ENCODE results near the gene ZWINT.

- PRO-cap, 3 experiments: no peak in any of the 3 experiments
- RAMPAGE, long total RNA: no peak
These were observed 168.9 kb upstream of the ASAH2 start for GRCh38 chr10:50420229-50420617.

GRCh38 chr10:50527498-50527980 is 96.2 kb downstream of the SGMS1 start:
- PRO-cap, 3 experiments: no peak in any of the 3 experiments
- RAMPAGE, long total RNA: no peak

DNA sequence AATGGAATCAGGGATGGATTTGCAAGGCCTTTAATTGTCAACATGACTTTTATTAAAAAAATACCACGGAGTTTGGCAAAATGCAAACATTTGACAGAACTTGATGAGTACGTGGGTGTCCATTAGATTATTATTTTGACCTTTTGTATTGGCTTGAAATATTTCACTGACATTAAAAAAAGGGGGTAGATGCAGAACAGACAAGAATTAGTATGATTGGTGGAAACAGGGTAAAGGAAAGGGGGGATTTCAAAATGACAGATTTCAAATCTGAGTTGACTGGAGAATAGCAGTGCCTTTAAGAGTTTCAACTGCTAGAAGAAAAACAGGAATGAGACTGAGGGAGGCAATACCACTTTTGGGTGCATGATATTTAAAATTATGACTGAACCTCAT is 33.8 kb downstream of the ASAH2B start:
- PRO-cap, 3 experiments: no peak in any of the 3 experiments
- RAMPAGE, long total RNA: no peak

GRCh38 chr10:50884283-50884838 is 1.1 kb downstream of the A1CF start:
- PRO-cap, 3 experiments: no peak in any of the 3 experiments
- RAMPAGE, long total RNA: no peak

GRCh38 chr10:51083185-51084032 is 9.1 kb downstream of the PRKG1 start:
- PRO-cap, 3 experiments: no peak in any of the 3 experiments
- RAMPAGE, long total RNA: no peak

GRCh38 chr10:51194384-51194890 is 120.2 kb downstream of the PRKG1 start:
- PRO-cap, 3 experiments: no peak in any of the 3 experiments
- RAMPAGE, long total RNA: no peak

DNA sequence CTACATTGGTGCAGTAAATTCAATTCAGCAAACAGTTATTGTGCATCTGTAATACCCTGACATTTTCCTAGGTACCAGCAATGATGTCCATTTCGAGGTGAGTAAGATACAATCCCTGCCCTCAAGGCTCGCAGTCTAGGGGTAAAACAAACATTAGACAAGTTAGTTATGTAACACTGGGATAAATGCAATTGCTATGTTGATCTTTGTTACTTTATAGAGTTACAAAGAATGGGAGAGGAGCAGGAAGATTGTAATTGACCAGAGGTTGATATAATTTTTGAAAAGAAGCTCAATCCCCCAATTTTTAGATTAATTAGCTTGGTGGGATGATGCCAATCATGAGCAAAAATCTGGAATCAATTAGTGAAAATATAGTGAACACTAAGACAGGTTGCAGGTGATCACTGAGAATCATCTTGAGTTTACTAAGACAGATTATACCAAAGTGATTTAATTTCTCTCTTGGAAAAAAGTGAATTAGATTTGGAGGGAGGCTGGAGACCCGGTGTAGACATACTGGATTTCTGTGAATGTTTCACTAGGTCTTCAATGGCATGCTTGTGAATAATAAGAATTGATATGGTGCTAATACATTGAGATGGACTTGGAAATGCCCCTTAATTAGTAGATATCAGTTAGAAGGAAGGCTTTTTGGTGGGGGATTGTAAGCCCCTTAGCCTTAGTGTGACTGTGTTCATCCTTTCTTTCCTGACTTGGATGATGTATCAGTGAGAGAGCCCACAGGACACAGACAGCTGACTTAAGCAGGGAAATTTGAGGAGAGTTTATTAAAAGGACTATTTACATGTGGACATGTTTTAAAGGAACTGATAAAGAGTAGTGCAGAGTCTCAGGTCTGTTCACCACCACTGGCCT is 168.4 kb downstream of the PRKG1 start:
- PRO-cap, 3 experiments: no peak in any of the 3 experiments
- RAMPAGE, long total RNA: no peak

GRCh38 chr10:51472258-51472812 is 227.1 kb downstream of the CSTF2T start:
- PRO-cap, 3 experiments: no peak in any of the 3 experiments
- RAMPAGE, long total RNA: no peak

- PRO-cap, 3 experiments: no peak in any of the 3 experiments
- RAMPAGE, long total RNA: no peak
These were observed 179.8 kb upstream of the CSTF2T start for GRCh38 chr10:51879136-51879673.

DNA sequence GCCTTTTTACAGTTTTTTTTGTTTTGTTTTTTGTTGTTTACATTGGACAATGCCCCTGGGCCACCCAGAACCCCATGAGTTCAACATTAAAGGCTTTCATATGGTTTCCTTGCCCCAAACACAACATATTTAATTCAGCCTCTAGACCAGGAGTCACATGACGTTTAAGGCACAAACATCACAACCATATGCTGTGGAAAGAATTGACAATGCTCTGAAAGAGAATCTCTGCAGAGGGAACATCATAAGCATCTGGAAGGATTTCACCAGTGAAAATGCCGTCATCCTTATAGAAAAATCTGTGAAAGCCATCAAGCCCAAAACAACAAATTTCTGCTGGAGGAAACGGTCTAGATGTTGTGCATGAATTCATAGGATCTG is 211.9 kb upstream of the DKK1 start:
- PRO-cap, 3 experiments: no peak in any of the 3 experiments
- RAMPAGE, long total RNA: no peak

GRCh38 chr10:52250558-52251158 is 63.4 kb upstream of the DKK1 start:
- PRO-cap, 3 experiments: no peak in any of the 3 experiments
- RAMPAGE, long total RNA: no peak

- PRO-cap, 3 experiments: no peak in any of the 3 experiments
- RAMPAGE, long total RNA: no peak
These were observed 14.9 kb downstream of the MBL2 start for GRCh38 chr10:52757699-52758117.

- PRO-cap, 3 experiments: no peak in any of the 3 experiments
- RAMPAGE, long total RNA: no peak
These were observed 13.4 kb downstream of the MBL2 start for GRCh38 chr10:52759135-52759722.

GRCh38 chr10:52772012-52772612 is 472 bp downstream of the MBL2 start:
- PRO-cap, 3 experiments: no peak in any of the 3 experiments
- RAMPAGE, long total RNA: no peak

DNA sequence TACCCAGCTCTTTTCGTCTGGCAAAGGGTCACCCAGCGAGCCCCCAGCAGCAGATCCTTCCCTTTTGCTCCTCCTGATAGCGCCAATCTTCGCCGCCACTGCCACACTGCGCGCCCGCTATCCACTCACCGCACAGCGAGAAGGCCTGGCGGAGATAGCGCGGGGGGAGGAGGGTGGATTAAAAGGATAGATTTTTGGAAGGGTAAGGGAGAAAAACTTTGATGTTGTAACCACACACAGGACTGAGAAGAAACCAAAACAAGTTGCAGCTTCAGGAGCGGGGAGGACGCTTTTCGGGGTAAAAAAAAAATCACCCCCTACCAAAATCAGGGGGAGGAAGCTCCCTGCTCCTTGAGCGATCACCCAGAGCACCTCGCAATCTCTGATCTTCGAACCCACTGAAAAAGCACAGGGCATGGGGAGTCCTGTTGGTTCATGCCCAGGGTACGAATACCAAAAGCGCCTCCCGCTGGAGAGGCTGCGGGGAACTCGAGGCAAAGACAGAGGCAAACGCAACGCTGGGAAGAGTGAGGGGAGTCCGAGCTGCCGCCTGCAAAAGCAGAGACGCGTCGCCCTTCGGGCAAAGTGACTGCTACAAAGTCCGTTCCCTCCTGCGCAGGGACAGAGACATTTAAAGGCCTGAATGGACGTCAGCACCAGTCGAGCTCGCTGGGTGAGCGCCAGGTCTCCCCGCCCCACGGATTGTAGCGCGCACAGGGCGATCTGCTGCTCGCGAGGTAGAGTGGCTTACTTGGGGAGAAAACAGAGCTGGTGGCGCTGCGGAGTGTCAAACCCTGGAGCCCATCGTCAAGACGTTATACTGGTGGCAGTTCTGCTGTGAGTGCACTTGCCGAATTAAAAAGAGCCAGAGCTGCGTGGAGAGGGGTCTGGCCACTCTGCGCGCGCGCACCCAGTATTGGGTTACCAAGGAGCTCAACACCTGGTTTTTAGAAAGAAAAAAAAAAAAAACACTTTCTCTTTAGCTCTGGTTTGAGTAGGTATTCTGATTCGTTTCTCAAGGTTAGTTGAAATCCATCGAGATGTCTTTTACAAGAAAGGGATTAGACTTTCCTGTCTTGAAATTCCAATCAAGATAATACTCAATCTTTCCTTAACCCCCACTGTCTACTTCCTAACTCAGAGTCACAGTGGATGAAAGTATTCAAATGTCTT is 732.8 kb downstream of the ZWINT start:
- PRO-cap, 3 experiments: no peak in any of the 3 experiments
- RAMPAGE, long total RNA: no peak

DNA sequence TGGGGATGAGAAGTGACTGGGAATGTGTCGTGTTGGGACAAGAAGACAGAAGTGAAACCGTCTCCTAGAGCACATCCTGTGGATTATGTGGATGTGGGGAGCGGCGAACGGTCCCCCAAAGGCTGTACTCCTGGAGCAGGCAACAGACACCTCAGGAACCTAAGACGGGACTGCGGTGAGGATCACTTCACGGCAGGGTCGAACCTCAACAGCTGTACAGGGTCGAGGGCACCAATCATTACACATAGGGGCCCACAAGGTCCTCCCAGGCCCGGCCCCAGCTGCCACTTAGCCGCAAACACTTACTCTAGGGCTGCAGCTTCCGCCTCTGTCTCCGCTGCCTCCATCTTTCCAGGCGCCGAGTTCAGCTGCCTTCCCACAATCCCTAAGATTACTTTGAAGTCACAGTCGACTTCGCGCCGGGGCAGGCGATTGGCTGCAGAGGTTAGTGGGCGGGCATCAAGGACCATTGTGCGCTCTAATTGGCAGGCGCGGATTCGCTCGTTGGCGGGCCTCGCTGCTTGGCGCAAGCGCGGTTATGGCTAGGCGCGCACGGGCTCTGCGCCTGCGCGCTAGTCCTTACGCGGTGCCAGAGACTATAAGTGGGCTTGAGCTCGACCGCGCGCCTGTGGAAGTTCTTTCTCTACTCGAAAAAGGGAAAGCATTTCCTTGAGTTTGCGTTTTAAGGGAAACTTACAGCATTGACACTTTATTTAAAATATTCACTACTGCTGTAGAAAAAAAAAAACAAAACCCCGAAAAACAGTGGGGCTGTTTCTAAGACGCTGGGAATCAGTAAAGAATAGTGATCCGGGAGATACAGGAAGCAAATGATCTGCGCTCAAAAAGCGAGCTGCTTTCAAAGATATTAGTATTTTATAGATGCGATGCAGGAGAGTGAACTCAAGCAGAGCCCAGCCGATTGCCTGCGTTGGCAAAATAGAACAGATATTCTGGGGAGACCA is at the start of gene ZWINT:
ZWINT (minus strand) TSS at position 370 of the 965 bp plus-strand sequence.
- PRO-cap, 3 experiments: peak in 2 of 3 experiments; most common plus-strand start position 575 of the sequence (in 1); most common minus-strand start position 370 of the sequence (in 1)
- RAMPAGE, long total RNA: start-site peak on the plus strand centred at position 588 of the sequence, 48 bp wide, 18 and 13 reads in 2 replicates

- PRO-cap, 3 experiments: no peak in any of the 3 experiments
- RAMPAGE, long total RNA: no peak
These were observed 931.3 kb downstream of the IPMK start for GRCh38 chr10:57336477-57336767.

GRCh38 chr10:57692330-57692700 is 575.4 kb downstream of the IPMK start:
- PRO-cap, 3 experiments: no peak in any of the 3 experiments
- RAMPAGE, long total RNA: no peak

DNA sequence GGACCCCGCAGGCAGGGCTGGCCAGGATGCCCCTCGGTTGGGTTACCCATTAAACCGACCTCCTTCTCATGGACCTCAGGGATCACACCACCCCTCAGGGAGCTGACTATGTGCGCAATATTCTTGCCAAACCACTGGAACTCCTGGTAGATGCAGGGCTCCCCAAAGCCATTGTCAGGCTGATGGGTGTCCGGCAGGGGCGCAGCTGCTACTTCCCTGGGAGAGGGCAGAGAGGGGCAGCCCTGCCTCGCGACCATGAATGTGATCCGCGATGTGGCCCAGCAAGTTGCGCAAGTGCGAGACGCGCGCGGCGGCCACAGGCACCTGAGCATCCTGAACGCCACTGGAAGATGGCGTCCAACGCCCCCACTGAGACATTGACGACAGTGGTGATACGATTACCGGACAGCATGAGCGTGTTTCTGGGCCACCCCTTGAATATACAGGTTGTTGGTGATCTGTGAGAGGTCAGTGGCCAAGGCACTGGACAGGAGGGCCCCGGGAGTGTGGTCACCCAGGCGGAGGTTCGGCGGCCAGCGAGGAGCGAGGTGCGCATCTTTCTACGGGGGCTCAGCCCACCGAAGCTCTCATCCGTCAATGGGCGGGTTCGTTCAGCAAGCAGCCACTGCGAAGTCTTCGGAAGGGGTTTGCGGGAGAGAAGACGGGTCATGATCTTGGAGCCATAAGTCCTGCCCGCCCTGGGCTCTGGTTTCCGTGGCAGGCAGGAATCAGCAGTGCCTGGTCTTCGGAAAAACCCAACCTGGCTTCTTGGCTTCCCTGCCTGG is 161.1 kb downstream of the IPMK start:
- PRO-cap, 3 experiments: no peak in any of the 3 experiments
- RAMPAGE, long total RNA: no peak

DNA sequence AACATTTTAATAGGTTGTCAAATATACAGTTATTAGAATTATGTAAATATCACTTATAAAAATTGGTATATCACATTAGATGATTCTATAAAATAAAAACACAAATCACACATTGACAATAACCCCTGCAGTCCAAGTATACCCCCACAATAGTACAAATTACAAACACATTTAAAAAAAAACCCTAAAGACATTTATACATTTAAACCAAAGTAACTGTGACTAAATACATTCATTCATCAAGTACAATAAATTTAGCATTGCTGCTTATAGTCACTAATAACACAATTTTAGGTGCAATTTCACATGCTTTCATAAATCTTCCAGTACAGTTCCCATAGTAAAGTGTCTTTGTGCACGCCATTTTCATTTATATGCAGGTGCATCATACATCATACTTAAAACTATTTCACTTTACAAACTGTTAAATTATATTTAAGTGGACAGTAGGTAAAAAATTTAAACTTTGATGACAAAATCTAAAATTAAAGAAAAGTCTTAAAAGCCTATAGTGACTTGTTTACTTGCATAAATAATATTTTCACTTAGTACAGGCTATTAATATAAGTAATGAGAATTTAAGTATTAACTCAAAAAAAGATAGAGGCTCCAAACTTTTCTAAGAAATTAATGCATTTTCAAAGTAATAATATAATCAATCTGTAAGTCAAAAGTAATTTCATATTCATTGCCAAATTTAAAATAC is 76.0 kb downstream of the IPMK start:
- PRO-cap, 3 experiments: no peak in any of the 3 experiments
- RAMPAGE, long total RNA: no peak